GM23248 (cell line): ENCODE data around the genes COQ8A and WNT3A.

DNA sequence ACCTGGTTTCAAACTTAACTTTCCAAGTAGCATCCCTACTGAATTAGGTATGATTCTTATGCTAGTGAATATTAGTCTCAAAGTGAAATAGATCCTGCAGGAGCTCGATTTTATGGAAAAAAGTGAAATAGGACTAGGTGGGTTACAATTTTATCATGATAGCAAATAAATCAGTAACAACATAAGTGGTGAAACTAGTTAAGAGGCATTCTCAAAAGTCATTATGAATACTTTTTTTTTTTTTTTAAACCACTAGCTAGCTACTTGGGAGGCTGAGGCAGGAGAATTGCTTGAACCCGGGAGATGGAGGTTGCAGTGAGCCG lies 13.4 kb downstream of the H3-3A start:
- RAMPAGE, long total RNA: no peak

DNA sequence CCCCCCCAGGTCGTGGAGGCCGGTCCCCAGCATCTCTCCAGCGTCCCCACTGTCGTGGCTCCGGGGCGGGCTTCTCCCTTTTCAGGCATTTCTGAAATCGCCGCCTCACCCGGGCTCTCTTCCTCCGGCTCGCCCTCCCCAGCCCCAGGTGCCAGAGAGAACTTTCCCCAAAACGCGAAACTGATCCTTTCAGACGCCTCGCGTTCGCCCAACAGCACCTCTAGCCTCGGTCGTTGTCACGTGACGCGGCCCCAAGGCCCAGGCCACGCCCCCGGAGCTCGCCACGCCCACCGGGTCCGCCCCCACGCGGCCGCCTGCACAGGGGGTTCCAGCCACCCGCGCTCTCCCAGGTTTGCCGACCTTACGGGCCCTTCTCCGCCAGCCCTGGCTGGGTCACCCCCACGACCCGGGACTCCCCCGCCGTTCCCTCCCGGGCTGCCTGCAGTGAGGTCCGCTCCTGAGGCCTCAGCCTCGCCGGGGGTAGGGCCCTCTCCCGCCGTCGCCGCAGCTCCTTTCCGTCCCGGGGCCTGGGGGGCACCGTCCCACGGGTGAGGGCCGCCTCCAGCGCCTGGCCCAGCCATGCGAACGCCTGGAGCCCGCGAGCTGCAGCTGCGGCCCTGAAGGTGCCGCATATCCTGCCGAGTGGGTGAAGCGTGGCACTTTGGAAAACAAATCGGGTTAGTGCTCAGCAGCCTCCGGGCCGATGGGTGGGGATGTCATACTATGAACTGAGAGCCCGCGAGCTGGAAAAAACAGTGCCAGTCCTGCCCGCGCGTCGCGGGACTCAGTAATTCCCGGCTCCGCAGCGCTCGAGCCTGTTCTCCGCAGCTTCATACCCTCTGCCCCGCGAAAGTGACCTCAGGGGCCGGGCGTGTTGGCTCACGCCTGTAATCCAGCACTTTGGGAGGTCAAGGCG lies 21.0 kb downstream of the H3-3A start:
- RAMPAGE, long total RNA: no peak

DNA sequence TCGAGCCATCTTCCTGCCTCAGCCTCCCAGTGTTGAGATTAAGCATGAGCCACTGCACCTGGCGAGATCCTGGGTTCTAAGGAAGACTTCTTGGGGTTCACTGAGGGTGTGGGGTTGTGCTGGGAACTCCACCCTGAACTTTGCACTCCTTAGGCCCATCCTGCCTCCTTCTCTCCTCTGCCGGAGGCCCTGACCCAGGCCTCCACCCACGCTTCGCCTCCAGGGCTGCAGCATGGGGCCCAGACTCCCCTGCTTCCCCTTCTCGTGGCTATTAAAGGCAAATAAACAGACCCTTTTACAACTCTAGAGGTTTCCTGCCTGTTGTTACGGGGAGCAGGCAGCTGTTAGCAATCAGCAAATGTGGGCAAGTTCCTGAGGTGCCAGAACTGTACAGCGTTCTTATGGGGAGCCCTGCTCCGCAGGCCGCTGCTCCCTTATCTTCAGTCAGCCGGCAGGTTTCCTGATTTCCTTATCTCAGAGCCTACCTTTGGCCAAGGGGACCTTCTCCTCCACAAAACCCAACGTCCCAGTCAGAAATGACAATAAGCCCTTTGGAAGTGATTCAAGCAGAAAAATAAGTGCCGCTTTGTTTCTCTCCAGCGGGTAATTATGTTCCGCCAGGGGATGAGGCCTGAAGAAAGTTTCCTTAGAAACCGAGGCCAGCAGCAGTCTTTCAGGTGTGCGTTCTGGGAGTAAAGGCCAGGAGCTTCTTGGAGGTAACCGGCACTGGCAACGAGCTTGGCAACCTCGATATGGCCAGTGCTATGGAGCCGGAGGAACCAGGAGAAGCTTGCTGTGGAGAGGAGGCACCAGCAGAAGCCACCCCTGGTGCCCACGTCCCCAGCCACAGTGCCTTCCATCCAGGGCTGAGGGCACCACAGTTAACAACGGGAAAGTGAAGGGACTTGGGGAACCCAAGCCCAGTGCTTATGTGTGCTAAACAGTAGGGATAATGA lies 41.2 kb upstream of the LIN9 start:
- RAMPAGE, long total RNA: no peak

- RAMPAGE, long total RNA: no peak
Observed at GRCh38 chr1:226353411-226354027, 44.6 kb upstream of the LIN9 start.

DNA sequence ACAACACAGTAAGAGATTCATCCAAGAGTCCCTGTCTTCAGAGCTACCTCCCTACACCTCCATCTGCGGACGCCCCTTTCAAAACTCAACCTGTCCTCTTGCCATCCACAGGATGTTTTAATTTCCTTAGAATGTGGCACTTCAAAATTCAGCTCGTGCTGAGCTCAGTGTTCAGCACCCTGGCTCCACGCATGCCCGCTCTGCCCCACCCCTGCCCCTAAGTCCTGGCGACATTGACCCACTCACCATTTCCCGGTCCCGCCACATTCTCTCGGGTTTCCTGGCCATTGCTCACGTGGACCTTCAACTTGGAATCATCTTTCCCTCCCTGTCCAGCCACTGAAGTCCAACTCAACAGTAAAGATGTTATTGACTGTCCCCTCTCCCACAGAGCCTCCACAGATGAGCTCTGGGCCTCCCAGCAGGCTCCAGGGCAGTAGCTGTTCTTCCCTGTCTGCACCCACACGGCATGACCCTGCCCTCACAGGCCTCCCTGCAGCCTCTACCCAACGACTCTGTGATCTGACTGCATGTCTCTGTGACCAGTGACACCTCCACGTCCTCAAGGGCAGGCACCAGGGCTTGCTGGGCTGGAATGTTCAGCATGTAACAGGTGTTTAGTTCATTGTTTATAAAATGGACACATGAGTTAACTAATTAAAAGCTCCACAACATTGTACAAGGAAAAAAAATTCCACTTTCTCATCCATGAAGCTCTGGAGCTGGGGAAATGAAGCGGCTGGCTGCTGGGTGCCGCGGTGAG lies 53.8 kb downstream of the ITPKB start:
- RAMPAGE, long total RNA: no peak

DNA sequence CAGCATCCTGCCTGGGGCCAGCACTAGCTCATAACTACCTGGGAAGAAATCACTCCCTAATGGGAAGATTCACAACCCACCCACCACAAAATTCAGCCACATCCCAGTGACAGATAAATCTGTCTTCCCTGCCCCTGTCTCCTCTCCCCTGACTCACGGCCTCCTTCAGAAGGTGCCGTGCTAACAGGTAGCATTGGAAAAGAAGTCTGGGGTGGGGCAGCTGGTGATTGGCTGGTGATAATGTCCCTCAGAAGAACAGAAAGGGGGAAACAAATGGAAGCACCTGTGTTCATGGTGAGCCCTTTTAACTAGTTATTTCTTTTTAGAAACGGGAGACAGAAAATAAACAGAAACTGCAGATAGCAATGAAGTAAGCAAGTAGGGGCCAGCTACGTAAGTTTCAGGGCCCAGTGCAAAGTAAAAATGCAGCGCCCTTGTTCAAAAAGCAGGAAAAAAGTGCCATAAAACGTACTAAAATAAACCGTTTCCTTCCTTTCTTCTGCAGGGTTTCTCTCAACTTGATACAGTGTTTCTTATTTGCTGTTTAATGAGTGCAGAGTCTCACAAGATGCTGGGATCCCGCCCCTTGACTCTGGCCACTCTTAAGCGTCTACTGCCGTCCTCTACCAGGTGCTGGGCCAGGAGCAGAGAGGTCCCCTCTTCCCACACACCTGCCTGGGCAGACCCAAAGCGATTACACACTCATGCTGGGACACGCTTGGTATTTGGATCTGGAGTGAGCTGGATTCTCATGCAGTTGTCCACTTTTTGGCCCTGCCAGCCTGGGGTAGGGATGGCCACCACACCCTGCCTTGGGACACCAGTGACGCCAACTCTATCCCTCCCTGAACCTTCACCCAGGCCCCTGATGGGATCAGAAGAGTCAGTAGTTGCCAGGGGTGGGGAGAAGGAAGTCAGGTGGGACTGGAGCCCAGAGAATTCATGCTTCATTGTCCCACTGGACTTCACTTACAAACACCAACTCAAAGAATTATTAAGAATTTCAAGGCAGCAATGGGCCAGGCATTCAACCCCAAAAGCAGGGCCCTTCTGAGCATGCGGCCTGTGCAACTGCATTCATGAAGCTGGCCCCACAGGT lies 28.8 kb downstream of the ITPKB start:
- RAMPAGE, long total RNA: no peak

GRCh38 chr1:226729996-226730469 lies 9.0 kb downstream of the ITPKB start:
- RAMPAGE, long total RNA: no peak

DNA sequence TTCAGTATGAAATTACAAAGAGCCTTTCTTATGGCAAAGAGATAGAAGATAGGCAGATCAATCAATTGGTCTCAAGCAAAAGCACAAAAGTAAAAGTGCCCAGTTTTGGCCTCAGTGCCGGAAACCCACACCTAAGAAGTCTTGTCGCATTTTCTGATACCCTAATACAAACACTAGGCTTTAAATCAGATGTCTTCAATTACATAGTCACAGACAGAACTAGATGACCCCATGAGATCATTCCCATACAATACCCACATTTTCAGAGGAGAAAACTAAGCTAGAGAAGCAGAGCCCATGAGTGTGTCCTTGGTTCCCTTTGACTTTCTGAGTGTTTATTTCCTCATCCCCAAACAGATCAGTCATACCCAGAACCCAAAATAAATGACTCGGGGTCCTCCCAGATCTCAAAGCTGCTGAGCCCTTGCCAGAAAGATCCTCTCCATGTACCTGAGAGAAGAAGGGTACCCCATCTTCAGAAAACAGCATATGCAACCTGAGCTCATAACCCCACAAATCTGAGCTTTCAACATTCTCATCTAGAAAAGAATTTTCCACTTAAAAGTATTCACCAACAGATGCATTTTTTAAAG lies 7.6 kb downstream of the ITPKB start:
- RAMPAGE, long total RNA: no peak

GRCh38 chr1:226875860-226876485 lies 5.6 kb downstream of the PSEN2 start:
- RAMPAGE, long total RNA: no peak

GRCh38 chr1:226940108-226940477 lies at the start of gene COQ8A:
TSS of gene COQ8A (plus strand) at chr1:226940294.
- RAMPAGE, long total RNA: no peak

- RAMPAGE, long total RNA: no peak
Observed at GRCh38 chr1:226942341-226942908, 2.3 kb downstream of the COQ8A start.

DNA sequence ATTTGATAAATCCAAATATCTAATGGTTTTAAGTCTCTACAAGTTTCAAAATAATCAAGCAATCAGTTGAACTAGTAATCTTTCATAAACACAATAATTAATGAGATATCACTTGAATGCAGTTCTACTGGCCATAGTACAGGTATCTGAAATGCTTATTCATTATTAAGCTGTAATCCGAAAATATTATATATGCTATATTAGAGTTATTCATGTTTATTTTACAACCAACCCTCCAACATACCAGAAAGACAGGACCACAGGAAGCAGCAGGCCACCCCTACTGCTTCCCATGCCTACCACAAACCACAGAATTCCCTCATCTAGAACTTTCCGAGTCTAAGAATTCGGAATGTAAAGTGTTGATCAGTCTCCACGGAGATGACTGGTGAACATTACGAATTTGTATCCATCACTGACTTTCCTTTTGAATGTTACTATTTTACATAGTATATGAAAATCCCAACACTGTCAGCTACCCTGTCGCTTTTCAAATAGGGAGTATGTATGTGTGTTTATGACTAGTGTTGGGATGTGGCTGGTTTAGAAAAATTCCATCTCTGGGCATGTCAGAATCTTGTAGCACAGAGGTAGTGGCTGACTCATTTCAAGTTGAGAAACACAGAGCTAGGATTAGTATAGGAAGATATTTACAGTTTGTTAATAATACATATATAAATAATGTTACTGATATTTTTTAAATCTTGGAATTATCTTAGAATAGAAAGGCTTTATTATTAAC lies 118.2 kb downstream of the COQ8A start:
- RAMPAGE, long total RNA: no peak

GRCh38 chr1:227285498-227286253 lies 32.6 kb downstream of the CDC42BPA start:
- RAMPAGE, long total RNA: no peak

GRCh38 chr1:227301820-227302702 lies 16.2 kb downstream of the CDC42BPA start:
- RAMPAGE, long total RNA: no peak

DNA sequence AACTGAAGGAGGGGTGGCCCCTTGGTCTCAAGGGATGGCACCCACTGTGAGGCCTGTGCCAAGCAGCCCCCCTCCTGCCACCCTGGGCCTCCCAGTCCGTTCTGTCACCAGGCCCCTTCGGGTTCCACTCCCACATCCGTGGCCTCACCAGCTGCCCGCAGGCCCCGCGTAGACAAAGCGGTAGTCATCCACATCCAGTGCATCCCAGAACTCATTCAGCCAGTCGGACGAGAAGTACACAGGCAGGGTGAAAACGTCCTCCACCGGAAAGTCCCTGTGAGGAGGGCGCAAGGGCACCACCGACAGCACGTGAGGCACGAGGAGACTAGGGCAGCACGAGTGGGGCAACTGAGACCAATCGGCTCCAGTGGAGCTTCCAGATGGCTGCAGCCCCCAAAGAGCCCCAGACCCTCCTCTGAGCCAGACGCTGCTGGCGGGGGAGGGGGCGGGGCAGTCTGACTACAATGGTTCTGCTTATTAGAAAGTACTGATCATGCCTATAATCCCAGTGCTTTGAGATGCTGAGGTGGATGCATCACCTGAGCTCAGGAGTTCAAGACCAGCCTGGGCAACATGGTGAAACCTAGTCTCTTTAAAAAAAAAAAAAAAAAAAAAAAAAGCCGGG lies 1.2 kb downstream of the JMJD4 start:
- RAMPAGE, long total RNA: no peak

- RAMPAGE, long total RNA: no peak
Observed at GRCh38 chr1:227775117-227775588, 39.9 kb downstream of the SNAP47 start.

GRCh38 chr1:227886790-227887618 lies 60.7 kb downstream of the WNT9A start:
- RAMPAGE, long total RNA: no peak

DNA sequence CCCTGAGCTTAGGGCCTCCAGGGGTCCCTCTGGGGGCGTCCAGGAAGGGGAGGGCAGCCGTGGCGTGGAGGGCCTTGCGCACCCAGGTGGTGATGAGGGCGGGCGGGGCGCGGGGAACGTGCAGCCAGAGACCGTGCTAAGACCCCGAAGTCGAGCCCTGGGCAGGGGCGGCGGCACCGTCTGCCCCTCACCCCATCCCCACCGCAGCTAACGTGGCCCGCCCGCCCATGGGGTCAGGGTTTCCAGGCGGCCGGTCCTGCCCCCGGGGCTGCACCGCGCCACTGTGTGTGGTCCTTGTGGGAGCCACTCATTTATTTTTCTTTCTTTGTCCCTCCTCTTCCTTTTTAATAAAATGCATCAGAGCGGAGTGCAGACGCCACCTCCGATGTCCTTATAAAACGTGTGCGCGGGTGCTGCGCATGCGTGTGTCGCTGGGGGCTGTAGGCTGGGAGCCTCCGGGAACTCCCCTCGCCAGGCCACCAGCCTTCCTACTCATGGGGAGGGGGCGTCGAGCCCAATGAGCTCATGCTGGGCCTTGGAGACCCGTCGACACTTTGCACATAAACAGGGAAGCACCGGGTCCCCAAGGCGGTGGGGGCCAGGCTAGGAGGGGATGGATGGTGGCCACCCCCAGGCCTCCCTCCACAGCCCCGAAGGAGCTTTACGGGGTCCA lies 60.0 kb downstream of the WNT9A start:
- RAMPAGE, long total RNA: no peak

GRCh38 chr1:227892494-227893095 lies 55.1 kb downstream of the WNT9A start:
- RAMPAGE, long total RNA: no peak

- RAMPAGE, long total RNA: no peak
Observed at GRCh38 chr1:228006765-228007829, at the start of gene WNT3A. TSS of gene WNT3A (plus strand) at chr1:228006998.